Gastrocnemius medialis (tissue), 3 donors: ENCODE results near the genes ISM2 and NRXN3.

DNA sequence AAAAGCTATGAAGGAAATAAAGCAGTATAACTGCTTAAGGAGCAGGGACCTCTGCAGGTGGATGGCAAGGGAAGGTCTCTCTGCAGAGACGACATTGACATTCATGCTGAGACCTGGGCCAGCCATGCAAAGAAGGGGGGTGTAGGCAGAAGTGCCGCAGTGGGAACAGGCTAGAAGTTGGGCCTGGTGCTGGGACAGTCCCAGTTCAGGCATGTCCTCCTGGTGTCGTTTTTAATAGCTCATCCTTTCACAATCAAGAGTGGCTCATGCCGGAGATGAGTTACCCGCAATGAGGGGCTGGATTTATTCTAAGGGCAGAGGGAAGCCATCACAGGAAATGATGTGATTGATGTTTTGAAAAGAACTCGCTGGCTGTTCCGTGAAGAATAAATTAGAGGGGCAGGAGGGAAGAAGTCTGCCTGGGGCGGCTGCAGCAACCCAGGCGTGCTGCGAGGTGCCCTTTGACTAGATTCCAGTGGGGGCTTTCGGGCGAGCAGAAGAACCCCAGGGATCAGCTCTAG, 72.6 kb downstream of the IRF2BPL start:
- PRO-cap, result no peak
- RAMPAGE, long total RNA, 3 experiments, result no peak in any of the 3 experiments

DNA sequence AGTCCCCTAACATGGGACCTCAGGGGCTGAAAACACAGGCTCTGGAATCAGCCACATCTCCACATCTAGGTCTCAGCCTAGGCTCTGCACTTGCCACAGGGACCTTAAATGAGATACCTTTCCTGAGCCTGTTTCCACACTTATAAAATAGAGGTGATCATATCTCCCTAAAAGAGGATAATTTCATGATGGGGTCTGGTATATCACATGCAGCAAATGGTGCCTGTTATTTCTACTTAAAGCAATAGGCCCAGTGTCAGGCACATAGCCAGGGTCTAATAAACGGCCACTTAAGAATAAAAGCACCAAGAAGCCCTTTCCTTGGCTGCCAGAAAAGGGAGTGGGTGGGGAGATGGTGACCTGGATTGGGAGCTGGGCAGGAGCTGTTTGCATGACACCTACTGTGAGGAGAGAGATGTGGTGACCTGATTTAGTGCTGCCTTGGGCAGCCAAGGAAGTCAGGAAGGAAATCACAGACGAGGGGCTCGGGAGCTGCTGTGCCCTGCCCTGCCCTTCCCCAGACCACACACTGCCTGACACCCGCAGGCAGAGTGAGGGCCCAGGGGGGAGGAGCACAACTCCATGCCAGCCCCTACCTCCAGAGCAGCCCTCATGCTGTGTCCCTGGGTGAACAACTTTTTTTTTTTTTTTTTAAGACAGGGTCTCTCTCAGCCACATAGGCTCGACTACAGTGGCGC, 71.1 kb downstream of the IRF2BPL start:
- PRO-cap, result no peak
- RAMPAGE, long total RNA, 3 experiments, result no peak in any of the 3 experiments

GRCh38 chr14:77027782-77028230, 702 bp downstream of the IRF2BPL start:
- PRO-cap, result bidirectional peak, plus-strand start at chr14:77027945, minus-strand start at chr14:77027846
- RAMPAGE, long total RNA, 3 experiments, result no peak in any of the 3 experiments

DNA sequence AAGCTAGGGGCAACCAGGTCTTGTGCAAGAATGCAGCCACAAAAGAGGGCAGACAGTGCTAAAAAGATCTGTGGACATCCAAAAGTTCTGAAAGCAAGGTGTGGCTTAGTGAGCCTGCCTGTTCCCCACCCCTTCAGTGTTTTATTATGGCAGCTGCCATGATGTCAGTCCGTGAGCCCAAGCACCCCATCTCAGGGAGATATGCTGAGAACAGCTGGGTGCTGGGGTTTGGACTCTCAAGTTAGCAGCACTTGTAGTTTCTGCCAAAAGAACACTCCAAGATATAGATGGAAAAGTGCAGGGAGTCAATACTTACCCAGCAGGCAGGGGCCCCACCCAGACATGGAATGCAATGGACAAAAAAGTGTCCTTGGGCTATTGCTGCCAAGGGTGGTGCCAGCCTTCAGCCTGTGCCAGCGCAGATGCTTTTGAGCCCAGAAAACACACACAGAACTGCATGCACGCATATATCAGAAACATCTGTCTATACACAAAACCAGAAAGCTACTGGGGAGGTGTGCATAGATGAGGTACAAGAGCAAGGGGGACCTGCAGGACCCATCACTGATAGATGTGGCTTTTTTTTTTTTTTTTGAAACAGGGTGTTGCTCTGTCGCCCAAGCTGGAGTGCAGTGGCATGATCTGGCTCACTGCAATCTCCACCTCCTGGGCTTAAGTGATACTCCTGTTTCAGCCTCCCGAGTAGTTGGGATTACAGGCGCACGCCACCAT, 17.1 kb upstream of the IRF2BPL start:
- PRO-cap, result no peak
- RAMPAGE, long total RNA, 3 experiments, result no peak in any of the 3 experiments

GRCh38 chr14:77099245-77100250, 1.5 kb downstream of the CIPC start:
- PRO-cap, result no peak
- RAMPAGE, long total RNA, 3 experiments, result no peak in any of the 3 experiments

GRCh38 chr14:77303573-77304169, 17.0 kb downstream of the POMT2 start:
- PRO-cap, result bidirectional peak, plus-strand start at chr14:77303900, minus-strand start at chr14:77303765
- RAMPAGE, long total RNA, 3 experiments, result no peak in any of the 3 experiments

DNA sequence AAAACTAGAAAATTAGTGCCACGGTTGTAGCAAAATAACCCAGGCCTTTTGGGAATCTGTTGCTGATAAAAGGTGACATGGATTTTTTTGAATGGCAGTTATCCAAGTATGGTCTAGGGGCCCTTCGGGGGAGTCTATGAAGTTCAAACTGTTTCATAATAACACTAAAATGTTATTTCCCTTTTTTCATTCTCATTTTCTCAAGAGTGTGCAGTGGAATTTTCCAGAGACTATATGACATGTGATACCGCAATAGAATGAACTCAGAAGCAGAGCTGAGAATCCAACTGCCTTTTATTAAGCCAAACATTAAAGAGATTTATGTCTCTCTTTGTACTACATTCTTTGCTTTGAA, 26.9 kb downstream of the GSTZ1 start:
- PRO-cap, result no peak
- RAMPAGE, long total RNA, 3 experiments, result no peak in any of the 3 experiments

- PRO-cap, result no peak
- RAMPAGE, long total RNA, 3 experiments, result no peak in any of the 3 experiments
Measured at GRCh38 chr14:77375731-77376305, 1.1 kb downstream of the TMED8 start.

DNA sequence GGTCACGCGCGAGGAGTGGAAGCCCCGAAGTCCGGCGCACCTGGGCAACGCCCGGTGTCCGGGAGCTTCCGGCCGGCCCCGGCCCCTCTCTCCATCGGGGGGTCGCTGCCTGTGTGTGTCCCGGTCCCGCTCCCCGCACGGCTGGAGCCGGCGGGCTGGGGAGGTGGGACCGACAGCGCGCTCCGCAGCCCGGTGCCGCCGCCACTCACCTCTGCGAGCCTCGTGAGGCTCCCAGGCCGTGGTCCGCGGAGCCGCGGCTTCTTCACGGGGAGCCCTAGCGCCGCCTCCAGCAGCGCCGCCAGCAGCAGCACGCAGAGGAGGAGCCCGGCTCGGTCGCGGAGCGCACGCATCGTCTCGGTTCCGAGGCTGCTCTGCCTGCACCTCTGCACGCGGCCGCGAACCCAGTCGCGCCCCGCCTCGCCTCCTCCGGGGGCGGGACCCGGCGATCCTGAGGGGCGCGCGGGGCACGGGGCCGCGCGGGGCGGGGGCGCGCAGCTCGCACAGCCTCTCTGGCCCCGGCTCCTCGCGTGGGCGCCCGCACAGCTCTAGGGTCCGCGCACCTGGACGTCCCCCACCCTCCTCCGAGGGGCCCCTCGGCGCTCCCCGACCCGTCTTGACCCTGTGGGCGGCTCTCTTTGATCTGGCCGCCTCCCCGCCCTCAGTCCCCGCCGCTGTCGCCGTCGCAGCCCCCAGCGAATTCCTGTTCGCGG, at the start of gene ISM2:
TSS of gene ISM2 (minus strand) at position 373 of the 710 bp plus-strand sequence.
- PRO-cap, result no peak
- RAMPAGE, long total RNA, 3 experiments, result no peak in any of the 3 experiments

- PRO-cap, result no peak
- RAMPAGE, long total RNA, 3 experiments, result no peak in any of the 3 experiments
Measured at GRCh38 chr14:77542190-77543287, 43.9 kb upstream of the ISM2 start.

DNA sequence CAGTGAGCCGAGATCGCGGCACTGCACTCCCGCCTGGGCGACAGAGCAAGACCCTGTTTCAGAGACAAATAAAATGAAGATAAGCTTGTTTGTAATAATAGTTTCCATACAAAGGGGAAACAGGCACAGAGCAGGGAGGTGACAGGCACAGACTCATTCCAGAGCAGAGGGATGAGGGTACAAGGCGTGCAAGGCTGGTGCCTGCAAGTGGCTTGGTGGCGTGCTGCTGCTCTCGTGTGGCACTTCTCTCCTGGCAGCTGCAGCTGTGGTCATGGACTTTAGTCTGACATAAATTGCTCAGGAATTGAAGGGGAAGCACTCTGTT, 17.2 kb downstream of the ADCK1 start:
- PRO-cap, result no peak
- RAMPAGE, long total RNA, 3 experiments, result no peak in any of the 3 experiments

DNA sequence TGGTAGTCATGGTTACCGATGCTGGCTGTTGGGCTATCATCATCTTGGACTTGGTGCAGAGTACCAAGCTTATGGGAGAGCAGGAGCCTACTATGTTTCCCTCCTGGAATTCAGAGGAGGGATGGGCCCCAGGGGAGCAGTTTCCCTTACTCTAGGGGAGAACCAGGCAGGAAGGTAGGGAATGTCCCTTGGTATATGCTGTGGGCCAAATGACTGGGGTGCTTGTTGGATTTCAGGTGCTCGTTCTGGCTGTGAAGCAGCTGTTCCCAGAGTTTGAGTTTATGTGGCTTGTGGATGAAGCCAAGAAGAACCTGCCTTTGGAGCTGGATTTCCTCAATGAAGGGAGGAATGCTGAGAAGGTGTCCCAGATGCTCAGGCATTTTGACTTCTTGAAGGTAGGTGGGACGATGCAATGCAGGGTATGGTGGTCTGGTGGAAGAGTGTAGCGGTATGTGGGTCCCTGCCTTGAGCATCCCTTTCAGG, 99.0 kb downstream of the ADCK1 start:
- PRO-cap, result no peak
- RAMPAGE, long total RNA, 3 experiments, result no peak in any of the 3 experiments

- PRO-cap, result no peak
- RAMPAGE, long total RNA, 3 experiments, result no peak in any of the 3 experiments
Measured at GRCh38 chr14:78170233-78170531, at the start of gene NRXN3. Gene NRXN3, plus strand, starts transcription at chr14:78170373.

DNA sequence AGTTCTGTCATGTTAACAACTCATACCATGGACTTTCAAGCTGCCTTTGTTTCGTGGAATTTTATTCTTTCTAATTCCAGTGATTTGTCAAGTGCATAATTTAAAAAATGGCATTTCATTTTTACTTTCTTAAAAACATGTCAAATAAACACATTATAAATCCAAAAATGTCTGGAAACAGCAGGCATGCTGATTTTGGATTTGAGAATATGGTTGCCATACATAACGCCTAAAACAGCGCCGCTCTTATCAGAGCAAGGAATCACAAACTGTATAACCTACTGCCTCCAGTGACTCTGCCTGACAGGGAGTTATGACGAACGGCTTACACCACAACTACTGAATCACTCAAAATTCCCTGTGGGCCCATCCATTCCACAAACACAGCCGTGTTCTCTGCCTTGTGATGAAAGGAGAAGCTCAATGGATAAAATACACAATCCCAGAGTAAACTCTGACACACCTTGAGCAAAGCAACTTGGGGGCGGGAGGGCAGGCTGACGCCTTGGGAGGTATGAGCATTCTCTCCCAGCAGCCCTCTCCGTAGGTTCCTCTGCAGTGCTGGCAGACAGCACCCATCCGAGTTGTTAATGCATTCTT, 4.3 kb upstream of the DIO2 start:
- PRO-cap, result no peak
- RAMPAGE, long total RNA, 3 experiments, result no peak in any of the 3 experiments

DNA sequence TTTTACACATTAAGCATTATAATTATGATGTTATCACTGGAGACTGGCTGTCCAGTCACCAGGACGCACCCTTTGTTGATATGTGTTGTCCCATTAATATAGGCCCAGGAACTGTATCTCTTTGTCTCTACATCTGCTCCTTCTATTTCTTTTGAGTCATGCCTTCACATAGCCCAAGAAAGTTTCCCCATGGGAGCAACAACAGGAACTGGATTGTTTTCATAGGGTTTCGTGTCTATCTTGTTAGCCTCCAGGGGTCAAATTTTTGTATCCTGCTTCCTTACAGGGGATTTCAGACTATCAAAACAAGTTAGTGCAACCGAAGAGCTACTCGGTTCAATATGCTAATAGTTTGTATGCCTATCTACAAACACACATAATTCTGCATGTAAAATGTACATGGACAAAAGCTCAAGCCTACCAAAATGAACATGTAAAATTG, 99.7 kb upstream of the DIO2 start:
- PRO-cap, result no peak
- RAMPAGE, long total RNA, 3 experiments, result no peak in any of the 3 experiments

DNA sequence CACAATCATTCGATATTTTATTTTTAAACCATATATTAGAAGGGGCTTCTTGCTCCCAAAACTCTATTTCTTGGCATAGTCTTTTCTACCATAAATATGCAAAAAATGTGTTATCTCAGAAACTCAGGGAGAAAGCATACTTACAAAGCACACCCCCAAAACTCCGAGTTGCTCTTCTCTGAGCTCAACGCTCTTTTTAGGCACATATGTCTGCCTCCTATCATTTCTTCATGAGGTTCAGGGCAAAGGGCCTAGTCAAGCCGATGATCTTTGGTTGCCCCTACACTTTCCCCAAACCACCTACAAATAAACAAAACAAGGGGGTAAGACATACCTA, 2.3 kb downstream of the CEP128 start:
- PRO-cap, result no peak
- RAMPAGE, long total RNA, 3 experiments, result no peak in any of the 3 experiments

- PRO-cap, result bidirectional peak, plus-strand start at chr14:81170477, minus-strand start at chr14:81170420
- RAMPAGE, long total RNA, 3 experiments, result start-site peak on the plus strand in 1 of 3 experiments, at chr14:81170449-81170506 at its widest, 15 reads per replicate
Measured at GRCh38 chr14:81169603-81170577, 50.9 kb downstream of the GTF2A1 start.

- PRO-cap, result unidirectional peak, plus-strand start at chr14:81209306
- RAMPAGE, long total RNA, 3 experiments, result no peak in any of the 3 experiments
Measured at GRCh38 chr14:81209022-81209664, 11.6 kb downstream of the GTF2A1 start.

GRCh38 chr14:81266373-81267377, 45.9 kb upstream of the GTF2A1 start:
- PRO-cap, result no peak
- RAMPAGE, long total RNA, 3 experiments, result no peak in any of the 3 experiments

GRCh38 chr14:81303165-81303887, 82.6 kb upstream of the GTF2A1 start:
- PRO-cap, result no peak
- RAMPAGE, long total RNA, 3 experiments, result no peak in any of the 3 experiments